ENCODE measurements around a stretch of chr2.

- PRO-cap, result no peak
These were observed 66.0 kb downstream of the GDF7 start for GRCh38 chr2:20732937-20733398.

DNA sequence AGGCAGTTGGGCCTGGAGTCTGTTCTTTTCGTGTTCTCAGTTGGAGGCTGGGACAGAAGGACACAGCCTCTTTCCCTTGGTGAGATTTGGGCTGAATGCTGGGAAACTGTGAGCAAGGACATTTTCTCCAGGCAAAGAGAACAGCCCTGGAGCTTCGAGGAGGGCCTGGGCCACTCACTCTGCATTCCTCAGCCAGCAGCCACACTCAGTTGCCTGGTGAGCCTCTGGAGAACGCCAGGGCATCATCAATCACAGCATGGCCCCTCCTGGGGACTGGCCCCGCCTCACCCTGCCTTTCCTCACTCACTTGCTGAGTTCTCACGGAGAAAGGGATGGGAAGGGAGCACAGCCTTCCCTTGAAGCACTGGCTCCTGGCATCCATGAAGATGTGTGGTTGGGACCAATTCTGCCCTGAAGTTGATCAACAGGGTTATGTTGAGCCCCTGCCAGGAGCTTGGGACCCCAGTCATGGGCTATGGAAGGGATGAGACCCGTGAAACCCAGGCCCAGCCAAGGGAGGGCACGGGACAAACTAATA, 54.9 kb downstream of the APOB start:
- PRO-cap, result no peak

GRCh38 chr2:21001189-21002469, 42.2 kb downstream of the APOB start:
- PRO-cap, result no peak

GRCh38 chr2:21004151-21004705, 39.6 kb downstream of the APOB start:
- PRO-cap, result no peak

GRCh38 chr2:21330695-21331540, 207.2 kb downstream of the TDRD15 start:
- PRO-cap, result no peak

- PRO-cap, result no peak
These were observed 272.5 kb downstream of the TDRD15 start for GRCh38 chr2:21396169-21396802.

GRCh38 chr2:21422221-21422788, 298.5 kb downstream of the TDRD15 start:
- PRO-cap, result no peak

- PRO-cap, result no peak
These were observed 904.1 kb downstream of the TDRD15 start for GRCh38 chr2:22027920-22028135.

DNA sequence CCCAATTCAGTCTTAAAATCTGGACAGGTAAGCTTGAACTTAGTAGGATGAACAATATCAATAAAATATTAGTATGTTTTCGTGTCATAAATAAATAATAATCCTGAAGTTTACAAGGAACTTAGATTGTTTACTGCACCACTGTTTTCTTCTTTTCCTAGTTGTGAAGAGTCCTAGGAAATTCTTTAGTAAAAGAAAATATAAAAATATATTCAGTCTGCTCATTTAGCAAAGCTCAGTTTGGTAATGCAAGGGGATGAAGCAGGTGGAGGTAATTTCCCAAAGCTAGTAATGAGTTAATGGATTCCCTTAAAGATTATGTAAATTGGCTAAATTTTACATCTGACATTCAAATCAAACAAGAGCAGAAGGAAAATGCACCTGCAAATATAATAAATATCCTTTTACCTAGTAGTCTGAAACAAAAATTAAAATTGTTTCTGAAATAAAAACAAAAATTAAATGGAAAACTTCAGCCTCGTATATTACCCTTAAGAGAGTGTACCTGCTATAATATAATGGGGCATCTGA, 562.6 kb upstream of the KLHL29 start:
- PRO-cap, result no peak

GRCh38 chr2:23243028-23243697, 141.8 kb upstream of the KLHL29 start:
- PRO-cap, result no peak

- PRO-cap, result no peak
These were observed 116.5 kb upstream of the KLHL29 start for GRCh38 chr2:23268454-23268828.

DNA sequence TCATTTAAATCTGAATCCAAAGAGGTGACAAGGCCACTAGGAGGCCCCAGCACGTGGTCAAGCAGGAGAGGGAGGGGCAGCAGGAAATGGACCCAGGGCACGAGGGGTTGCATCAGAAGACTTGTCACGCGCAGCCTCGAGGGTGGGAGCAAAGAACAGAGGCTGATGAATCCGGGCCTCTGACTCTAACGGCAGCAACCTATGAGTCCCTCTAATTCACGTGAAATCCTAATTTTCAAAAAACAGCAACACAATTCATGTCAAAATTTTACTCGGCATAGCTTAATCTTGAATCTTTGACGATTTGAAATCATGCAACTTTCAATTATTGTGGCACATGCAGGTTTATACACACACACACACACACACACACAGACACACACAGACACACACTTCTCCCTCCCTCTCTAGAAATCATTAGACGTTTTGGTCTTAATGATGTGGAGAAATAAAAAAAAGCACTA, 24.1 kb upstream of the KLHL29 start:
- PRO-cap, result no peak

GRCh38 chr2:23384320-23384956, 541 bp upstream of the KLHL29 start:
- PRO-cap, result no peak

GRCh38 chr2:23453219-23453651, 68.3 kb downstream of the KLHL29 start:
- PRO-cap, result no peak

DNA sequence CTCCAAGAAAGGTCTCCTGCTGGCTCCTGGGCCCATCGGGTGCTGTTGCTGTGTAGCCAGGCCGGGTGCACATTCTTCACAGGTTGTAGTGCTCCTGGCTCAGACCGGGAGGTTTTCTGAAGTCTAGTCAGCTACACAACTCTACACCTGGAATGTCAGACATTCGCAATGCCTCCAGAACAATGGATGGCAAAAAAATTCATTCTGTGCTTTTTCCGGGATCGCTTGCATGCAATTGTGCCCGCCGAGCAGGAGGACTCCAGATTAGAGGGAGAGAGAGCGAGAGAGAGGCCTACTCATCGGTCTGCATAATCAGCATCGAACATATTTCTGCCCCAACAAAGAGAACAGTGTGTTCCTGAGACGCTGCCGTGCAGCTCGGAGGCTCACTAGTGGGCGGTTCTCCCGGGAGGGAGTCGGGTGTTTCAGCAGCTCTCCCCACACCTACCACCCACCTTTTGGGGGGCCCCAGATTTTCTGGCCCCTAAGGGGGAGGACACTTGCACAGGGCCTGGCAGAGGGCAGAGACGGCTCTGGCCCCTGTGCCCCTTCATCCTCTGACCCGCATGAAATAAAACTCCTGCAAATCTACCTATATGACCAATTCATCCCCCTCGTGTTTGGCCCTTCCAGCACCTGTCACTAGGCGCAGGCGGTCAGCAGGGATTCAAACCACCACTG, 117.2 kb downstream of the KLHL29 start:
- PRO-cap, result no peak

GRCh38 chr2:23526988-23527345, 142.0 kb downstream of the KLHL29 start:
- PRO-cap, result no peak

- PRO-cap, result no peak
These were observed 235.5 kb downstream of the ATAD2B start for GRCh38 chr2:23691290-23691874.

- PRO-cap, result no peak
These were observed 169.2 kb downstream of the ATAD2B start for GRCh38 chr2:23757505-23758382.

GRCh38 chr2:23926319-23926670, 628 bp downstream of the ATAD2B start:
- PRO-cap, result bidirectional peak, plus-strand start at chr2:23926634, minus-strand start at chr2:23926465

DNA sequence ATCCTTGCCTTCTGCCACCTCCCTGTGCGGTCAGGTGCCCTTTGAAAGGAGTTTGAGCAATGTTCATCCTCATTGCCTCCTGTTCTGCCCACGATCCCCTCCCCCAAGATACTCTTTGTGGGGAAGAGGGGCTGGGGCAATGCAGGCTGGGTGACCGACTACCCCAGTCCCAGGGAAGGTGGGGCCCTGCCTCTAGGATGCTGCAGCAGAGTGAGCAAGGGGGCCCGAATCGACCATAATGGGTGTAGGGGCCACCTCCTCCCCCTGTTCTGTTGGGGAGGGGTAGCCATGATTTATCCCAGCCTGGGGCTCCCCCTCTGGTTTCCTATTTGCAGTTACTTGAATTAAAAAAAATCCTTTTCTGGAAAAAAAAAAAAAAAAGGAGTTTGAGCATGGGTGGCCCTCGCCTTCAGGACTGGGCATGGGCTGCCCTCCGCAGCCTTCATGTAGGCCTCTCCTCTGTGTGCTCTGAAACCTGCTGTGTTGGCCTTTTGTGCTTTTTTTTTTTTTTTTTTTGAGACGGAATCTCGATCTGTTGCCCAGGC, 8.5 kb downstream of the MFSD2B start:
- PRO-cap, result no peak